Gallbladder (tissue), 1 donor: ENCODE measurements around a stretch of chr10.

DNA sequence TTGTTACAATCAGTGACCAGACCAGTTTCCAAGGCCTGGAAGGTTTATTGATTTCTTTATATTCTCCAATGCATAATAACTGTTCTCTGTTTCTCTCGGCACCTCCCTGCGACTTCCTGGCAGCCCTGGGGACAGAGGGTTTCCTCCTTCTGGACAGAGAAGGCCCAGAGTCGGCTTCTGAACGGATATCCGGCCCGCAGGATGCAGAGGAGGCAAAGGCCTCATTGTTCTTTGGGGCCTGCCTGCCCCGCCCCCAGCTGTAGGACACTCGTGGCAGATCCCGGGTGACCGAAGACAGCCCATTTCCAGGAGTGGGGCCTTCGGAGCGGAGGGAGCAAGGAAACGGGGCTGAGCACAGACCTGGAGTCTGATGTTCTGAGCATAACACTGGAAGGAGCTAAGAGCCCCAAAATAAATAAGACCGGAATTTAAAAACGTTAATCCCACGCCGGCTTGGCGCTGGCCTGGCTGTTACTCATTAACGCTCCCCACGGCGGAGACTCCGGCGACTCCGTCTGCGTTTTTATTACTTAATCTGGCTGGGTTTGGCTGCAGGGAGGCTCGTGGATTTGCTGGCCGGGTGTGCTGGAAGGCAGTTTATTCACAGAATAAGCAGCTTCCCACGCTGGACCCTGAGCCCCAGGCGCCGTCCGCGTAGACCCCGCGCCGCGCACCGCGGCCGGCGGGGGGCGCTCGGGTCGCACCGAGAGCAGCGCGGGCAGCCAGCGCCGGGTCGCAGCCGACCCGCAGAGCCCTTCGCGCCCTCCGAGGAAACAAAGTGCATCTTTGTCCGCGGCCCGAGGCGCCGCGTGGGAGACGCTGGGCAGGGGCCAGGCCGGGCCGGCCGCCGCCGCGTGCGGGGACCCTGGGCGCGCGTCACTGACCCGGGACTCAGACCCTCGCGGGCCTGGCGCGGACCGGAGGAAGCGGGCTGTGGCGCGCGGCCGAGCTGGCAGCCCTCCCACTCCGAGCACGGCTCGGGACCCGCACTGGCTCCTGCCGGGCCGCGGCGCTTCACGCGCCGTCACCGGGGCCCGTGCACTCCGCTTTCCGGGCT lies 849 bp upstream of the GRK5 start:
- PRO-cap, result unidirectional peak, plus-strand start at position 533 of the sequence; bidirectional peak, plus-strand start at position 812 of the sequence, minus-strand start at position 677 of the sequence; bidirectional peak, plus-strand start at position 964 of the sequence, minus-strand start at position 909 of the sequence

GRCh38 chr10:119209907-119210536 lies 2.7 kb downstream of the GRK5 start:
- PRO-cap, result no peak

DNA sequence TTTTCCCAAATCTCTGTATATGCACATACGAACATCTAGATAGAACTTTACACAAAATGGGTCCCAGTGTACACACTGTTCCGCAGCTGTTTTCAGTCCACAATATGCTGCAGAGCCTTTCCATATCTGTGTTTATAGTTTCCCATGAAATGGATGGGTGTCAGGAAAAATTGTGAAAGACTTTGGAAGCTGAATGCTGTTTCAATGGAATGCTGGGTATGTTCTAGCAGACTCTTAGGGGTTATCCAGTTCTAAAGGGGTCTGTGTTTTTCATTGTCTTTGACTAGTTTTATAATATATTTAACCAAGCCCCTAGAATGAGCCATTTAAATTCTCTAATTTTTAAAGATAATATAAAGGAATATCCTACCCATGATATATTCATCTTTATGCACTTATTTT lies 13.9 kb downstream of the GRK5 start:
- PRO-cap, result no peak

DNA sequence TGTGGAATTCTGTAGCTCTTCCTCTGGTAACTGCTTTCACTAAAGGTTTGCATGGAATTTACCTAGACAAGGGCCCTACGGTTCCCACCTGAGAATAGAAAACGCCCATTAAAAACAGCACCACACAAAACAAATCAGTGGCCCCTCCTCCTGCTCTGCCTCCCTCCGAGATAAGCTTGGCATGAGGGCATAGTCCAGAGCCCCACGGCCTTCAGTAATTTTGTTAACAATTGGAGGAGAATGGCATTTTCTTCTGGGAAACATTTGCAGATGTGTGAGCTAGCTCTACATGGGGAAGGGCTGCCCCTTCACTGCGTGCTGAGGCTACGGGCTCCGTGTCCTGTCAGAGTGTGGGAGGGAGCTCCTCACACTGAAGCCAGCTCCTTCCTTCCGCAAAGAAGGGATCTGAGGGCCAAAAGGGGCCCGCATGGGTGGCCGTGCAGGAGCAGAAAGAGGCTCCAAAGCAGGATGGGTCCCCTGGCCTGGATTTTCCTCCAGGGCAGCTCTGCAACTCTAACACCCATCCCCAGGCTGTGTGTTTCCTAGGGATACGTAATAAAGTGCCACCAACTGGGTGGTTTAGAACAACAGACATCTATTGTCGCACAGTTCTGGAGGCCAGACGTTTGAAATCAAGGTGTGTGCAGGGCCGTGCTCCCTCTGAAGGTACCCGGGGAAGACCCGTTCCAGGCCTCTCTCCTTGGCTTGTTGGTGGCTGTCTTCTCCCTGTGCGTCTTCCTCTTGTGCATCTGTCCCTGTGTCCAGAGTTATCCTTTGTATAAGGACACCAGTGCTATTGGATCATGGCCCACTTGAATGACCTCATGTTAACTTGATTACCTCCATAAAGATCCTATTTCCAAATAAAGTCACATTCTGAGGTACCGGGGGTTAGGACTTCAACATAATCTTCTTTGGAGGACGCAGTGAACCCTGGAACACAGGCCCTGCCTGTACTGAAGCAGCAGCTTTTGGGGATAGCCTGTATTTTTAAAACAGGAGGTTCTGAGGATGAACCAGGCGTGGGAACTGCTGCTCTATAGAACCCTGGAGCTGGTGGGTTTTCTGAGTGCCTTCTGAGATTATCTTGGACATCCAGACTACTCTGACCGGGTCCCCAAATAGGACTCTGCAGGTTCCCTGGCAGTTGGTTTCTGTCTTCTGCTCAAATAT lies 15.5 kb downstream of the GRK5 start:
- PRO-cap, result no peak

DNA sequence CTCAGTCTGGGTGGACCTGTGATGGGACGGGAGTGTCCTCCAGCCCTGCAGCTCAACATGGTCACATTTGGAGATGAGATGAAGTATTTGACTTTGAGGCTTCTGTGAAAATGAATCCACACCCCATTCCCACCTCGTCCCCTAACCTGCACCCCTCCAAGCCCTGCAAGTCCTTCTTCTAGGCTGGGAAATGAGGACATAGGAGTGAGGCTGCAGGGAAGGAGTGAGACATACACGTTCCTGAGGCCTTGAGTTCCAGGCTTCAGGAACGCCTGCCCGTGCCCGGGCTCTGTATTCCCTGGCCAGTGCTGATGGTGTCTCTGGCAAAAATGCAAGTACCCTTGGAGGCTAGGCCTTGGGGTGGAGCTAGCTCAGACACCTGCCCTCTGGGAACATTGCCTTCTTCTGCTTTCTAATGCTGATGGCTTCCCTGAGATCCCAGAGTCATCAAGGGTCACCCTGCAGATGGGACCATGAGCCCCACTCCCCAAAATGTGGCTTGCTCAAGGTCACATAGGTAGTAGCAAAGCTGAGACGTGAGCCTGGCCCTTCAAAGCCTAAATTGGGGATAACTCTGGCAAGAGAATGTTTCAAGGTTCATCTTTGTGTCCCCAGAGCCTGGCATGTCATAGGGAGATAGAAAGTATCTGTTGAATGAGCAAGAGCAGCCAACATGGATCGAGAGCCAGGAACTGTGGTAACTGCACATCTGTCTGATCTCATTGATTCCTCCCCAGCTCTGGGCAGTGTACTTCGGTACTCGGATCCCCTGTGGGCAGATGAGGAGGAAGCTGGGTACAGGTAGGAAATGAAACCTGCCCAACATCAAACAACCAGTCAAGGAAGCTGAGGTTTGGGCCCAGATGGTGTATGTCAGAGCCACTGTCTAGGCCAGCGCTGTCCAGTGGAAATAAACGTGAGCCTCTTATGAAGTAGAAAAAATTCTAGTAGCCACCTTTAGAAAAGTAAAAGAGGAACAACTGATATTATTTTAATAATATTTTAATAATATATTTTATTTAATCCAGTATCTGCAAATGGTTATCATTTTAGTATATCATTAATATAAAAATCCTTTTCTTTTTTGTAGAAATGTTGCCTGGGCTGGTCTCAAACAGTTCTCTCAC lies 76.3 kb downstream of the GRK5 start:
- PRO-cap, result no peak

DNA sequence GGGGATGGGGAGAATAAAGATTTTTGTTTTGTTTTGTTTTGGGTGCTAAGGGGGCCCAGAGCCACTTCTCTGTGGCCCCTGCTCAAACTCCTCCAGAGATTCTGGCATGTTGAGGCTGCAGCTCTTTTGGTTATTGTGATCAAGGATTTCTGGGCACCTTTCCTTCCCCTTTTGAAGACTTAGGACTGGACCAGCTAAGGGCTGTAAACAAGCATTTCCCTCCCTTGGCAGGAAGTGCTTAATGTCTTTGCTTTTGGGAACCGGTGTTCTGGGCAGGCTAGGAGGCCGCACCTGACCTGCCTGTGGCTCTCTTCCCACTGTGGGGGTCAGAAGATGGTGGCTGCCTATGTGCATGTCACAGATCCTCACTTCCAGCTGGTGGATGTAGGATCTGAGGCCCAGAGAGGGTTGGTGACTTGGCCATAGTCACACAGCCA lies 81.8 kb downstream of the GRK5 start:
- PRO-cap, result no peak

GRCh38 chr10:119296582-119297123 lies 89.3 kb downstream of the GRK5 start:
- PRO-cap, result no peak

DNA sequence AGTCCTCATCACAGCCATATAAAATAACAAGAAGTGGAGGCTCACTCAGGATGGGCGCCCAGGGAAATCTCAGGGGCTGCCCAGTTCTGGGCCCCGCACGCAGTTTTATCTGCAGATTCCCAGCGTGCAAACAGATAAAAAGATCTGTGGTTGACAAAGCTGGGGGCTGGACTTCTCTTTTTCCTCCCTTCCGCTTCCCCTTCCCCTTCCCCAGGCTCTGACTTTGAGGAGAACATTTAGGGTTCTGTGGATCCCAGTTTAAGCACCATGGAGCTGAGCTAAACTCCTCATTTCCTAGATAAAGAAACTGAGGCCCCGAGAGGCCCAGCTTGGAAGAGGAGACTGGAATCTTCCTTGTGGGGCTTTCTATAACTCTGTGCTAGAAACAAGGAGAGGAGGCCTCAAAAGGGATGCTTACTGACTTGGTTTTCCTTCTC lies 135.5 kb downstream of the RGS10 start:
- PRO-cap, result no peak

DNA sequence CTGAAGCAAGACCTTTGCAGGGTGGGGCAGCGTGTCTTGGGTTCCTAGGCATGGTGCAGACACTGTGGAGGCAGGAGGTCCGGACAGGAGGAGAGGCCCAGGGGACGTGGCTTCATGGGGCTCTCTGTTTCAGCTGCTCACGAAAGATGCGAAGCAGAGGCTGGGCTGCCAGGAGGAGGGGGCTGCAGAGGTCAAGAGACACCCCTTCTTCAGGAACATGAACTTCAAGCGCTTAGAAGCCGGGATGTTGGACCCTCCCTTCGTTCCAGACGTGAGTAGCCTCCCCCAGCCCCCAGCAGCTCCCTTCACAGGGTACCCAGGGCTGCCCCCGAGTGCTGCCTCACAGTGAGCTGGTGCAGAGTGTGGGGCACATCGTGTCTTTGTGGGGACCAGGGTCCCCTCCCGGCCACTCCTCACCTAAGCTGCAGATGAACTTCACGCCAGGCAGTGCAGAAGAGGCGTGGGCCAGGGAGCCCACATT lies 94.5 kb downstream of the RGS10 start:
- PRO-cap, result no peak

DNA sequence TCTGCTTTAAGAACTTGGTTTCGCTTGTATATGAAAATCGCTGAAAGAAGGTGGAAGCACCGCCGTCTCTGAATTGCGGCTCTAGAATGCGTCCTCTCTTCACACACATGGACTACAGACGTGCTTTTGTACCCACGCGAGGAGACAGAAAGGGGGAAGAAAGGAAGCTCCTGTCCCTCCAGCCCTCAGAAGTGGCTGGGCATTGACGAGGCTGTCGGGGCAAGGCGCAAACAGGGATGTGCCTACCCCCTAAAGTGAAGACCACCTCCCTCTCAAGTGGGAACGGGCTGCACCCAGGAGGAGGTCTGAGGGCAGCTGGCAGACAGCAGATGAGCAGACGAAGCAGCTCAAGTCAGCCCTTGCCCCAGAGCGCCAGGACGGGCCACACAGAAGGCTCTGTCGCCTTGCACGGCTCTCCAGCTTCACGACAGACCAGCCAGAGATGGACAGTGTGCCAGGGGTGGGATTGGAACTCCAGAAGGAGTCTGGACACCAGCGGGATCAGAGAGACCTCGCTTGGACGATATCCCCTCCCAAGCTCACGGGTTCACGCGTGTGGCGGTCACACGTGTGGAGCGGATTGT lies 36.5 kb downstream of the RGS10 start:
- PRO-cap, result no peak

GRCh38 chr10:119542976-119543823 lies 681 bp upstream of the RGS10 start:
- PRO-cap, result unidirectional peak, minus-strand start at chr10:119543310

GRCh38 chr10:119596336-119596513 lies 539 bp downstream of the TIAL1 start:
- PRO-cap, result no peak

GRCh38 chr10:119818894-119819652 lies 53.6 kb downstream of the MCMBP start:
- PRO-cap, result no peak

DNA sequence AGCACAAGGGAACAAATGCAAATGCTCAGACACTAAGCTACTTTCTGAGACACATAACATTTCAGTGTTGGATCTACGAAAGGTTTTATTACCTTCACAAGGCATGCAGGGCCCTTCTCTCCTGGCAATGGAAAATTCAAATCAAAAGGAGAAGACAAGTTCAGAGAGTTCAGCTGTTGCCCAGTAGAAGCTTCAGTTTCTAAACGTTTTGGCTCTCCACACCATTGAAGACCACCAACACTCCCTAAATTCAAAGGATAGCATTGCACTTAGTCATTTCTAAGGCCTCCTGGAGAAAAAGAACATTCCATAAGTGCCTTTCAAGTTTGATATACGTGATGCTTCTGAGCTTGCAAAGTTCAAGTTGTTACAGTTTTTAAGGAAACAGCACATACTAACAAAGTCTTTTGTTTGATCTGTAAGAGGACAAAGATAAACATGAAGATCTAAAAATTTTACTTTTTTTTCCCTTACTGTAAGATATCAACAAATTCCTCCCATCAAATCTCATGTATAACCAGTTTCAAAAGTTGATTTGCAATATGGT lies 23.2 kb downstream of the MCMBP start:
- PRO-cap, result no peak

DNA sequence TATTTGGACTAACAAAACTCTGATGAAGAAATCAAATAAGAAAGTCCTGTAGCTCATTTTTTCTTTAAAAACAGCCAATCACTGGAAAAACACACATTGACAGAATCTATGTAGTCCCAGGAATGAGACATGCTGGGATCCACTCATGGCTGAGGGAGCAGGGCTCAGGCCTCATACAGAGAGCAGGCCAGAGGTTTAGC lies 13.0 kb upstream of the WDR11 start:
- PRO-cap, result no peak

GRCh38 chr10:120949997-120950708 lies 99.0 kb downstream of the WDR11 start:
- PRO-cap, result no peak

DNA sequence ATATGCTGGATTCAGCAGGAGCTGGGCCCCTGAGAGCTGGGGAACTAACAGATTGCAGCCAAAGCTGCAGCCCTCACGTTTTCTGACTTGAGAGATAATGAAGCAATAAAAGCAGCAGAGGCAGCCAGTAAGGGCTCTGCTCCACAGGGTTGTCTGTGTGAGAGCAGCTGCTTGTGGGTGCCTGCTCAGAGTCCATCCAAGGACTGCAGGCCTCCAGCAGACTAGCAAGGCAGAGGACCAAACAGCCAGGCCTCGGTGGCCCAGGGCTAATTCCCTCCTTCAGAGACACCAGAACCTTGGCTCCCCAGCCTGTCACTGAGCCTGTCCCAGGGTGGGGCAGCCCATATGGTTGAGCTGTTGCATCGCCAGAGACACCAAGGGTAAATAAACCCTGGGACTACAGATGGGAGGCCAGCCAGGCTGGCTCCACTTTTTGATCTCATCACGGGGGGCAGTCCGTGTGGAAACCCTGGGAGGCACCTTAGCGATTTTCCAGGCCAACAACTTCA lies 229.2 kb downstream of the WDR11 start:
- PRO-cap, result no peak

- PRO-cap, result no peak
Measured at GRCh38 chr10:121339990-121340714, 258.1 kb downstream of the FGFR2 start.

- PRO-cap, result no peak
Measured at GRCh38 chr10:121366051-121366410, 232.2 kb downstream of the FGFR2 start.

- PRO-cap, result no peak
Measured at GRCh38 chr10:121485240-121485934, 112.9 kb downstream of the FGFR2 start.